Suprapubic skin (tissue), 4 donors: ENCODE measurements around the genes NPY and GSDME.

DNA sequence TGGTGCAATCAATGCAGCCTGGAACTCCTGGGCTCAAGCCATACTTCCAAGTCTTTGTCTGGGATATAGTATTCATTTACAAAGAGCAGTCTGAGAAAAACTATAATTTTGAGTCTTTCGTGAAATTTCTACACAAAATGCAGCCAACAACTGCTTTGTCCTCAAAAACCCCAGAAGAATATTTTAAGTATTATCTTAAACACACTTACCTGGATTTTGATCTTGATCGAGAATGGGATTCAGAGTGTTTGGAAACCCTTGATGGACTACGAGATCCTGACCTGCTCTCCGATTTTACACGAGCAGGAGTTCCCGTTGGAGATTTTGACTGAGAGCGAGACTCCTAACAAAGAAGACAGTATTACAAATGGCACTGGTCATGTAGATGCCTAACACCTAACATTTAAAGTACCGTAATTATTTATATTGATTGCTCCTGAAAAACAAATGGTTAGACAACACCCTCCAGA, 10.2 kb downstream of the TRA2A start:
- PRO-cap, result no peak
- RAMPAGE, long total RNA, 4 experiments, result no peak in any of the 4 experiments

- PRO-cap, result no peak
- RAMPAGE, long total RNA, 4 experiments, result no peak in any of the 4 experiments
These were observed 28.7 kb upstream of the NPY start for GRCh38 chr7:24255335-24255690.

GRCh38 chr7:24283350-24284337, at the start of gene NPY:
Gene NPY, plus strand, starts transcription at chr7:24284190.
- PRO-cap, result no peak
- RAMPAGE, long total RNA, 4 experiments, result no peak in any of the 4 experiments

GRCh38 chr7:24284796-24285291, 854 bp downstream of the NPY start:
- PRO-cap, result no peak
- RAMPAGE, long total RNA, 4 experiments, result no peak in any of the 4 experiments

DNA sequence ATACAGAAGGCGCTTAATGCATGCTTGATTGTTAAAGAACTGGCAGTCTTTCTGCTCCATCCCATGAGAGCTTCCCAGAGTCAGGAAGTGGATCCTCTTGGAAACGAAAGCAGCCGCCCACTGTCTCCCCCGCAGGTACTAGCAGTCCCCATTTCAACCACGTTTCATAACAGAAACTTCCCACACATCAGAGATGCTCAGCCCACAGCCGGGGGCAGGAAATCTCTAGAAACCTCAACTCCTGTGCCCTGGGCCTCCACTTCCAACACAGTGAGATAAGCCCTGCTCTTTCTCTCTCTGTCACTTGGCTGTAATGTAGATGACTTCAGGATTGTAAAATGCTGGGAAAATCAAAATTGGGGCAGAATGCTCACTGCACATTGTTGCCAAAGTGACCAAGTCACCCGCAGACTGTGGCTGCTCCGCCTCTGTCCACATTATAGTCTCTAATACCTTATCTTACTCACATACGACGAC, 28.6 kb downstream of the GSDME start:
- PRO-cap, result no peak
- RAMPAGE, long total RNA, 4 experiments, result no peak in any of the 4 experiments

- PRO-cap, result bidirectional peak, plus-strand start at chr7:24757262, minus-strand start at chr7:24757182; bidirectional peak, plus-strand start at chr7:24757636, minus-strand start at chr7:24757435
- RAMPAGE, long total RNA, 4 experiments, result start-site peak on the minus strand in 1 of 4 experiments, at chr7:24757422-24757475 at its widest, 11 reads per replicate
These were observed at the start of gene GSDME for GRCh38 chr7:24756585-24757722. Gene GSDME, minus strand, starts transcription at chr7:24757464.

DNA sequence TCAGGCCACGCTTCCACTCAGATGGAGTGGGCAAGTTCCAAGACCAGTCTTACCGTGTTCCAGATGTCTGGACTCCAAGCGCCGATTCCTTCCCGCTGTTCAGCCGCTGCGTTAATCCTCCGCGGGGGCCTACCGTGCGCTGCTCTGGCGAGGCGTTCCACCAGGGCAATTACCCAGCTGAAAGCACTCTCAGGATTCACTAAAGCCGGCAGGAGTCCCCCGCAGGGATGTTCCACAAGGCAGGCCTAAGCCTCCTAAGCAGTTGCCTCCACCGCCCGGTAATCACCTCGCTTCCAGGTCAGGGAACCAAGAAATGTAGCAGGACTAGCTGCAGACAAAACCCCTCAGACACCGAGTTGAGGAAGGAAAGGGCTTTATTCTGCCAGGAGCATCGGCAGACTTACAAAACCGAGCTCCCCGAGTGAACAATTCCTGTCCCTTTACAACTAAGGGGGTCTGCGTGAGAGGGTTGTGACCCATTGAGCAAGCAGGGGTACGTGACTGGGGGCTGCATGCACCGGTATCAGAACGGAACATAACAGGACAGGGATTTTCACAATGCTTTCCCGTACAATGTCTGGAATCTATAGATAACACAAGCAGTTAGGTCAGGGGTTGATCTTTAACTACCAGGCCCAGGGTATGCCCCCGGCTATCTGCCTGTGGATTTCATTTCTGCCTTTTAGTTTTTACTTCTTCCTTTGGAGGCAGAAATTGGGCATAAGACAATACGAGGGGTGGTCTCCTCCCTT, 37.9 kb upstream of the GSDME start:
- PRO-cap, result no peak
- RAMPAGE, long total RNA, 4 experiments, result no peak in any of the 4 experiments

DNA sequence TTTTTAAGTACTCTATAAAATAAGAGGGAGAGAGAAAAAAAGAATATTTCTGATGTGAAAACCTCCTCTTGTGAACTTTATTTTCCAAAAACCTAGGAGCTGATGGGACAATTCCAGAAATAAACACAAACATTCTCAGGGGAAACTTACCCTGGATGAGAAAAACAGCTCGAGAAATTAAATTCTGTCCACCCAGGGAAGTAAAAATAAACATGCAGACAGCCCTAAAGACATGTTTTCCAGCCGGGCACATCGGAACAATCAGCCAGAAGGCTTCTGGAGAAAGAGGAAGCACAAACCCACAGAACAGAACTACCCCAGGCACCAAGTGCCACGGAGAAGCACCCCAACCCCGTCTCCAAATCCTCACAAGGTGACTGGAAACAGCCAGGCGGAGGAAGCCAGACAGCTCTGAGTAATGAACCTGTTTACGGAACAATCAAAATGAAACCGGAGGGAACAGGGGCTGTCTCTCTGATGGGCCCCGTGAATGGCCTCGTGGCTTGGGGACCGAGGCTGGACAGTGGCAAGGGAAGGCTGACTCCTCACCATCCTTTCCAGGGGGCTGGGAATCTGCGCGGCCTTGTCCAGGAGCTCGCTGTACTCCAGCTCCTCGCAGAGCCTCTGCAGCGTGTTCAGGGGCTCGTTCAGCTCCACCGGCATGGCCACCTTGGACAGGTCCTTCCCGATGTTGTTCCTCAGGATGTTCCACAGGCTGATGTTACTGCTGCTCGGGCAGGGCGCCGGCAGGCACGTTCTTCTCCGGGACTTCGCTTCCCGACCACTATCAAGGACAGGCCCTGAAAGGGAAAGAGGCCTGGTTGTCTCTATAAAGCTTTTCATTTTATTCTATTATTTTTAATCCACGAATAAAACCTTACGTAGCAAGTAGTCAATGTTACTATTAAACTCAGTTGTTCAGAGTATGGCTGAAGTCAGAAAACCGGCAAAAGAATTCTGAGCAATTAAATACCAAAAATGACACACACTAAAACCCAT, 77.0 kb upstream of the GSDME start:
- PRO-cap, result no peak
- RAMPAGE, long total RNA, 4 experiments, result no peak in any of the 4 experiments

DNA sequence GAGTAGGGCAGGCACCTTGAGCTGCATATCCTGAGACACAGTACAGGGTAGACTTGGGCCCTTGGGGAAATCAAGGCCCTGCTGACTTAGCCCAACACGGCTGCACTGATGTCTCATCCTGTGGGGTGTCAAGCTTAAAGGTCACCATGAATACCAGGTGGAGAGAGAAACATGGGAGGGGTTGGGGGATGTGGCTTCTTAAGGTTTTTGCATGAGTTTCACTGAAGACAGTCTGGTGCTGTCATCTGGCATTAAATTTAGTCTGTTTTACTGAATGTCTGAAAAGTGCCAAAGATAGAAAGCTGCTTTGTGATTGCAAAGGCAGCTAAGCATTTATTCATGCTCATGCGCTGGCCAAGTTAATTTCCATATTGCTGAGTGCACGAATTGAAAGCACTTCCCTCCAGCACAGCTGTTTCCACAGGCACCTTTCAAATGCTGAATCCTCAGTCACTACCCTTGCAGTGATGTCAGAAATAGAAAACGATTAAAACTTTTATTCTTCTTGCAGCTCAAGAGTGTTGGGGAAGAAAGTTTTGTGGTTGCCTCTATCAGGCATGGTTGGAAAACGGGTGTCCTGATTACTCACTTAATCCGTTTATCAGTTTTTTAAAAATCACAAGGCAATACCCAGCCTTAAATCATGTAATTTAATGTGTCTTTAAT, 102.1 kb downstream of the OSBPL3 start:
- PRO-cap, result no peak
- RAMPAGE, long total RNA, 4 experiments, result no peak in any of the 4 experiments

DNA sequence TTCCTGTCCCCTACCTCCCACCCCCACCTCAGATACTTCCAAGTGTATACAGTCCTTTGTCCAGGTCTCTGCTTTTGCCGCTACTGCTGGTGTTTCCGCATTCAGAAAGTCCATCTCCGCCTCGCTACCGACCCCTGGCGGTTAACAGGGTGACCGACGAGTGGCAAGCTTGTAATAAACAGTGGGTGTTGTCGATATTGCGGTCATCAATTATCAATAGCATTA, 340.6 kb upstream of the NPVF start:
- PRO-cap, result no peak
- RAMPAGE, long total RNA, 4 experiments, result no peak in any of the 4 experiments

- PRO-cap, result no peak
- RAMPAGE, long total RNA, 4 experiments, result start-site peak on the minus strand in 1 of 4 experiments, at chr7:25663078-25663139 at its widest, 58 reads per replicate
These were observed 434.3 kb upstream of the NPVF start for GRCh38 chr7:25662482-25663181.

- PRO-cap, result bidirectional peak, plus-strand start at chr7:25855325, minus-strand start at chr7:25855039
- RAMPAGE, long total RNA, 4 experiments, result no peak in any of the 4 experiments
These were observed 297.0 kb upstream of the NFE2L3 start for GRCh38 chr7:25854844-25855504.

GRCh38 chr7:25947612-25948838, 204.0 kb upstream of the NFE2L3 start:
- PRO-cap, result no peak
- RAMPAGE, long total RNA, 4 experiments, result no peak in any of the 4 experiments

DNA sequence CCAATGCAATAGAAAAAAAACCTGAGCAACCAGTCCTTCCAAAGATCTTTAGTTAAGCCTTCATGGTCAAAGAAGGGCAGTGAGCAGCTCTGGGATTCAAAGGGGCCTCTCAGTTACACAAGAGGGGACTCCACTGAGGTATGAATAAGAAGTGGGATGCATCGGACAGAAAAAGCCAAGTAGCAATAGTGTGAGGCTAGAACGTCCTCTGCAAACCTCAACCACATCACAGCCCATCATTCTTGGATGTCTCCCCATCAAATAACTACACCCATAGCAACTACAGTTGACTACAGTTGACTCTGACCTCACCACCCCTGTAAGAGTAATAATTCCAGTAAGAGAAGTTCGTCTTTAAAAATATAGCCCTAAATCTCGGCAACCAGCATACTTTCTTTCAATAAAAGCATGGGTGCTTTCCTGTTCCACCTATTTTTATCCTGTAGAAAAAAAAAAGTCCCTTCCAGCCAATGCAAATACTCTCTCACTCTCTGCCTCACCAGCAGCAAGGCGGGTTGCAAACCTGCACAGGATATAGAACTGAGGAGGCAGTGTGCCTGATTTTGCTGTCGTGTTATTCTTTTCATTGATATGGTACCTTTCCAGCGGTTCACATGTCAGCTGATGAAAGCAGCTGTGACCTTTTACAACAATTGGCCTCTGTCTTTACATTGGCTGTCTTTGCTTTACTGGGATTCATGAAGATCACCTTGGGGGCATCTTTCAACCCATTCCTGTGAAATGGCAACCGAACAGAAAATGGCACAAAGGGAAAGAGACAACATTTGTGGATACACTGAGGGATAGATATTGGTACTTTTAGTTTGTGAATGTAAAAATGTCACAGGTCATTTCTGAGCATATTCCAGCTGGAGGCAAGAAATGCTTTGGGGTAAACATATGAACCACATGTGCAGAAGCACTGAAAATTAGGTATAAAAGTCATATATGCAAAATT, 187.4 kb upstream of the NFE2L3 start:
- PRO-cap, result no peak
- RAMPAGE, long total RNA, 4 experiments, result no peak in any of the 4 experiments

DNA sequence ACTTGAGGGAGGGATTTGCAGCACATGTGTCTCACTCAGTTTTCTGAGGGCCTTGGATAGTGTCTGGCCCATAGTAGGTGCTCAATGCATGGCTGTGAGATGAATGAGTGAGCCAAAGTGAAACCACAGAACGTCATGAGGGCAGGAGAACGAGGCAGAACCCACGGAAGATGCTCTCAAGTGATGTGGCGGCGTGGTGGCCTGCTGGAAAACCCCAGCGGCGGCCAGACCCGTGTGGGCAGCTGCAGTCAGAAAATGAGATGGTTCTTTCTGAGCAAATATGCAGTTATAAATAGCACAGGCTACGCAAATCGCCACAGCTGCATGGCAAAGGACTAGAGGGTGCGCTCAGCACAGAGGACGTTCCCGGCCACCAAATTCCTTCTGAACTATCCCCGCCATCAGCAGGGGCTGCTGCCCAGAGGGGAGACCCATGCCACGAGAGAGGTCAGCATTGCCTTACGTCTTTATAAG, 183.4 kb upstream of the NFE2L3 start:
- PRO-cap, result no peak
- RAMPAGE, long total RNA, 4 experiments, result no peak in any of the 4 experiments

DNA sequence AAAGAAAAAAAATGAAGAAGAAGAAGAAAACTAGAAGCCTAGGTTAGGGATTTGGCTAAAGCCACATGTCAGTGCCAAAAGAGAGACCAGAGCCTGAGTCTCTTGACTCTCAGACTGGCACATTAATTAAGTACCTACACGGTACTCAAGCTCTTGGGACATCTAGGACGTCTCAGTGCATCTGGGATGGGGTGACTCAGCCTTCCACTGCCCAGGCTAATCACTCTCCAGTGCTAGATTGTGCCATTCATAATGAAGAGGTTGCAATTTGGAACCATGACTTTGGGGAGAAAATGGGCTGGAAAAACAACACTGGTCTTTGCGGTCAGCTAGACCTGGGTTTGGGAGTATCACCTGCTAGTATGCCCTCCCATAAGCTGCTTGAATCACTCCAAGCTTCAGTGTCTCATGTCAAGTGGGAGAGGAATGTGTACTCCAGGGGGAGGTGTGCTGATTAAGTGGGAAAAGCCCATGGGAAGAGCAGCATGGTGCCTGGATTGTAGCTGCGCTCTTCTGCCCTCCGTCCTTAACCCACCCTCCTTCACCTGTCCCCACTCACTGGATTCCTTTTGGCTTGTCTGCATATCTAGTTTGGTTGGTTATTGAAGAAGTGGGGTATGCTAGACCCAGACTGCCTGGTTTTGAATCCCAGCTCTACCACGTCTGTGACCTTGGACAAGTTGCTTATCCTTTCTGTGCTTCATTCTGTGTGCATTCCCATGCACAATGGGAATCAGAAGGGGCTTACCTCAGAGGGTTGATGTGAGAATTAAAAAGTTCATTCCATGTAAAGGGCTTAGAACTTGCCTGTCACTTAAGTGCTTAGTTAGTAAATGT, 3.7 kb downstream of the NFE2L3 start:
- PRO-cap, result no peak
- RAMPAGE, long total RNA, 4 experiments, result no peak in any of the 4 experiments

DNA sequence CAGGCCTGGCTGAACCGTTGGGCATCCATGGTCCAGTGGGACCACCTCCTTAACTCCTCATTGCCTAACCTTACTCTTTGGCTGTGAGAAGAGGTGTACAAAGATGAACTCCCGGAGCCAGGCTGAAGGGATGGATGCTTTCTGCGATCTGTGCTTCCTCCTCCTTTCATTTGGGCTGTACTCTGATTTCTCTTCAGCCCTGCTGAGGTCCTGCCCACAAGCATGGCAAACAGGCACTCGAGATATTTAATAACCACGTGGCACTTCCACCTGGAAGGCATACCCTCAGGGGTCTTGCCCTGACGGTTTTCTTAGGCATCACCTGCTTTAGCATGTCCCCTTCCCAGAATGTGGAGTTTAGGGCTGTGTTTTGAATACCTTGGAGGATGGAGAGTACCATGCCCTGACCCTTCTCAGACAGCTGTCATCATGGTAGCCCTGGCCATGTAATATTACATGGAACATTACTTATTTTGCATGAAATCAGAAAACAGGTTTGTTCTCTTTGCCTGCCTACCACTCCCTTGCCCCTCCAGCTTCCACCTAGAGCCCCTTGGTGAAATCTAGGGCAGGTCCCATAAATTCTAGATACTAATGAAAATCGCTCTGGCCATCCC, 21.9 kb downstream of the HNRNPA2B1 start:
- PRO-cap, result no peak
- RAMPAGE, long total RNA, 4 experiments, result no peak in any of the 4 experiments

- PRO-cap, result no peak
- RAMPAGE, long total RNA, 4 experiments, result no peak in any of the 4 experiments
These were observed 19.1 kb downstream of the HNRNPA2B1 start for GRCh38 chr7:26181351-26181913.

GRCh38 chr7:26194755-26195604, 5.6 kb downstream of the HNRNPA2B1 start:
- PRO-cap, result no peak
- RAMPAGE, long total RNA, 4 experiments, result no peak in any of the 4 experiments

DNA sequence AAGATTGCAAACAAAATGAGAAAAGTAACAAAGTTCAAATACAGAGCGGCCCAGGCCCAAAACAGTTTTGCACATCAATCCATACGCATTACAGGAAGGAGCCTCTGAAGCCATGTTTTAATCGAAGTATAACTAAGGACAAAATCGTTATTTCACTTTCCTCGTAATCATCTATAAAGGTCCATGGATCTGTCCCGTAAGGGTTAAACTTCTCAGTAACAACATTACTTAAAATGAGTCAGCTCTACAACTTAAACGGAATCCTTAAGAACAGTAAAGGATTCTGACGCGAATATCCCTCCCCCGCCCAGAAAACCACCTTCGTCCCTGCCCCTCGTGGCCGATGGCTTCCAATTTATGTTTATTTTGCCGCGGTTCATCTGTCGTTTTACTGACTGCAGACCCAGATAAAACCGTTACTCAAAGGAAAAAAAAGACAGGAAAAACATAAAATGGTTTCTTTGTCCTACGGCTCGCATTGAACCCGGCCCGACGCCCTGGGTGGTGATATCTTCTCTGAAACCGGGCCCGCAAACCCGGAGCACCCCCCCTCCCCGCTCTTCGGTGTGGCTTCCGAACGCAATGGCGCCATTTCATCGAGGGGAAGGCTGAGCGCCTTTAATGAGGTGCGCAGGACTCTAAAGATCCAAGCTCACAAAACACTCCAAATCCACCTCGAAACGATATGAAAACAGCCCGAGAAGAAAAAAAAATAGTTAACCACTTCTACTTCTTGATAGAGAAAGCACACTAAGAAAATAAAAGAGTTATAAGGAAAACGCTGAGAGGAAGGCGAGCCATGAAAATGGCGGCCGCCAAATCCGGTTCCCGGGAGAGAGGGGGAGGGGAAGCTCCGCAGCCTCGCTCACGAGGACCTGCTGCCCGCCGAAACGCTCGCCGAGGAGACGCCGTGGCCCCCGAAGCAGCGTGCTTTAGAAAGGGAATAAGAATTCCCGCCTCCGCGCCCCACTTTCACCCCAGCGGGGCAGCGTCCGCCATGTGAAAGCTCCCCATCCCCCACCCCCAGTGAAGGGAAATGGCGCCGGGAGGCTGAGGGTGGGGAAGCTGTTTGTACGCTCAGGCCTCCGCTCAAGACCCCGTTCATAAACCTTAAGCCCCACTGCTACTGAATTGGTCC, 847 bp downstream of the HNRNPA2B1 start:
- PRO-cap, result bidirectional peak, plus-strand start at position 592 of the sequence, minus-strand start at position 563 of the sequence; bidirectional peak, plus-strand start at position 1,029 of the sequence, minus-strand start at position 923 of the sequence
- RAMPAGE, long total RNA, 4 experiments, result no peak in any of the 4 experiments